Thyroid gland (tissue), 7 donors: ENCODE measurements around the gene SMDT1.

DNA sequence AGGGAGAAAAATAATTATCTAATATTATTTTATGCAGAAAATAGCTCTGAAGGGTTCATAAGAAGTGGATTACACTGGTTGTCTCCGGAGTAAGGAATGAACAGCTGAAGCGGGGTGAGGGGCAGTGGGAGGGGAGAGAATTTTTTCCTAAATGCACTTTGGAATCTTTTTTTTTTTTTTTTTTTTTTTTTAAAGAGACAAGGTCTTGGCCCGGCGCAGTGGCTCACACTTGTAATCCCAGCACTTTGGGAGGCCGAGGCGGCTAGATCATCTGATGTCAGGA lies 6.7 kb upstream of the POLR3H start:
- PRO-cap, 2 experiments = no peak in any of the 2 experiments
- RAMPAGE, long total RNA, 5 experiments = no peak in any of the 5 experiments

DNA sequence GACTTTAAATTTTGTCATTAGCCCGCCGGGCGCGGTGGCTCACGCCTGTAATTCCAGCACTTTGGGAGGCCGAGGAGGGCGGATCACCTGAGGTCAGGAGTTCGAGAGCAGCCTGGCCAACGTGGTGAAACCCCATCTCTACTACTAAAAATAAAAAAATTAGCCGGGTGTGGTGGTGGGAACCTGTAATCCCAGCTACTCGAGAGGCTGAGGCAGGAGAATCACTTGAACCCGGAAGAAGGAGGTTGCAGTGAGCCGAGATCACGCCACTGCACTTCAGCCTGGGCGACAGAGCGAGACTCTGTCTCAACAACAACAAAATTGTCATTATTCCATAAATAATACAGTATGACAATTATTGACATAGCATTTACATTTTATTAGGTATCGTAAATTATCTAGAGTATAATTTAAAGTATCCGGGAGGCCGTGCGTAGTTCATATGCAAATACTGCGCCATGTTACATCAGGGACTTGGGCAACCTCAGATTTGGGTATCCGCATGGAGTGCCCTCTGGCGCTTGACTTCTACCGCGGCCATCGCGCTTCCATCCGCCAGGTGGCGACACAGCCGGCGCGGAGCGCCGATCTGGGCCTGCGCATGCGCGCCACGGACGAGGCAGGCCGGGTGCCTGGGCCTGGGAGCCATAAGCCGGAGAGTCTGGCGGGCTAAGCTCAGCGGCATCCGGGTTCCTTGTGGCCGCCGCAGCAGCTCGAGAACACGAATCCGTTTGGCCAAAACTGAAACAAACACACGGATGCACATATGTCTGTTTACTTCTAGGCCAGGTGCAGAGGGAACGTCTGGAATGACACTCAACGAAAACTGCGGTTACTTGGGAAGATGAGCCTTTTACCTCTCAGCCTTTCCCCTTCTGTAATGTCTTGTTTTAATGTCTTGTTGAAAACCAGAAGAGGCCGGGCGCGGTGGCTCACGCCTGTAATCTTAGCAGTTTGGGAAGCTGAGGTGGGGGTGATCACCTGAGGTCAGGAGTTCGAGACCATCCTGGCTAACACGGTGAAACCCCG lies 22.1 kb downstream of the SNU13 start:
- PRO-cap, 2 experiments = peak in 2 of 2 experiments; most common plus-strand start position 617 of the sequence (in 2); most common minus-strand start position 523 of the sequence (in 1)
- RAMPAGE, long total RNA, 5 experiments = no peak in any of the 5 experiments

DNA sequence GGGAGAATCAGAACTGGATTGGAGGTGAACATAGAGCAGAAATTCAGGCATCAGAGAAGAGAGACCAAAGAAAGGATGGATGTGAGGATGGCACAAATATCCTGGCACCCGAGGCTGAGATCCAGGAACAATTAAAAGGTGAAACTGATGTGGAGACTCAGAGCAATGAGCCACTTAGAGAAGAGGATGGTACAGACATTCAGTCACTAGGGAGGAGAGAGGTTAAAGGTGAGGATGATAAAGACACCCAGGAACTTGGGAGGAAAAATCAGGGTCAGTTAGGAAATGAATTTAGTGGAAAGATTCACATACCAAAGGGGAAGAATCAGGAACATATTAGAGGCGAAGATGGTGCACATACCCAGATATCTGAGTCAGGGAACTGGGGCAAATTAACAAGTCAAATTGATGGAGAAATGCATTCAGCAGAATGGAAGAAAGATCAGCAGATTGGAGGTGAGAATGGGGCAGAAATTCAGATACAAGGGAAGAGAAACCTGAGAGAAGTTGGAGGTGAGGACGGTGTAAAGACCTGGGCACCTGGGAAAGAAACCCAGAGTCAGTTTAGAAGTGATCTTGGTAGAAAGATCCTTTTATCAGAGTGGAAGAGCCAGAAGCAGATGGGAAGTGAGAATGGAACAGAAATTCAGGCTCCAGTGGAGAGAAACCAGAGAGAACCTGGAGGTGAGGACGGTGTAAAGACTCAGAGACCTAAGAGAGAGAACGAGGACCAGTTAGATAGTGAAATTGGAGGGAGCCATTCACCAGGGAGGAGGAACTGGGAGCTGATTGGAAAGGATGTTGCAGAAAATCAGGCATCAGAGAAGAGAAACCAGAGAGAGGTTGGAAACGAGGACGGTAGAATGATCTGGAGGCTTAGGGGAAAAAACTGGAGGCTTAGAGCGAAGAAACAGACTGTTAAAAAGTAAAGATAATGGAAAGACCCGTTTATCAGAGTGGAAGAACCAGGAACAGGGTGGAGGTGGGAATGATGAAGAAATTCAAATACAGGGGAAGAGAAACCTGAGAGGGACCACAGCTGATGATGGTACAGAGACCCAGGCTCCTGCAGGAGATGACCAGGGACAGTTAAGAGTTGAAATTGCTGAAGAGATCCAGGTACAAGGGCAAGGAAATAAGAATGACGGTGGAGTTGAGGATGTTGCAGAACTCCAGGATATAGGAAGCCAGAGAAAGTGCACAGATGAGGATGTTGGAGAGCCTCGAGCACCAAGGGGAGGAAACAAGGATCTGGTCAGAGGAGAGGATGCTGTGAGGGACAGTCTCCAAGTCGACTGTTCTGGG lies 3.7 kb upstream of the MEI1 start:
- PRO-cap, 2 experiments = no peak in any of the 2 experiments
- RAMPAGE, long total RNA, 5 experiments = start-site peak on the plus strand in 1 of 5 experiments, centred at position 533 of the sequence, 19 reads per replicate

- PRO-cap, 2 experiments = no peak in any of the 2 experiments
- RAMPAGE, long total RNA, 5 experiments = no peak in any of the 5 experiments
Observed at GRCh38 chr22:41746686-41746939, 47.3 kb downstream of the MEI1 start.

GRCh38 chr22:41841211-41841720 lies 8.4 kb downstream of the SREBF2 start:
- PRO-cap, 2 experiments = no peak in any of the 2 experiments
- RAMPAGE, long total RNA, 5 experiments = no peak in any of the 5 experiments

DNA sequence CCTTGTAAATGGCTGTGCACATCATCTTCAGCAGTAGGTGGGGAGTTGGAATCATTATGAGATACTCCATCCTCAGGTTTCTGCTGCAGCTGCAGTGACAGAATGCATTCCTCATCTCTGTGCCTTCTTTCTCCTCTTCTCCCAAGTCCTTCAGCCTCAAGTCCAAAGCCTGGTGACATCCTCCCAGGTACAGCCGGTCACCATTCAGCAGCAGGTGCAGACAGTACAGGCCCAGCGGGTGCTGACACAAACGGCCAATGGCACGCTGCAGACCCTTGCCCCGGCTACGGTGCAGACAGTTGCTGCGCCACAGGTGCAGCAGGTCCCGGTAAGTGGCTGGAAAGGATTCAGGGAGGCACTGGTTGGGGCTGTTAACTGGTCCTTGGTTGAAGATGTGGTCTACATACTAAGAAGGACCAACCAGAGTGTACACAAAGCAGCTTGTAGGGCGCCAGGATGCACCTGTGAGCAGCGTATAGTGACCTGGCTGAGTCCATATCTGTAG lies 35.6 kb downstream of the SREBF2 start:
- PRO-cap, 2 experiments = no peak in any of the 2 experiments
- RAMPAGE, long total RNA, 5 experiments = no peak in any of the 5 experiments

GRCh38 chr22:41915762-41916540 lies 1.1 kb upstream of the SHISA8 start:
- PRO-cap, 2 experiments = no peak in any of the 2 experiments
- RAMPAGE, long total RNA, 5 experiments = no peak in any of the 5 experiments

- PRO-cap, 2 experiments = no peak in any of the 2 experiments
- RAMPAGE, long total RNA, 5 experiments = no peak in any of the 5 experiments
Observed at GRCh38 chr22:41925451-41926531, 815 bp downstream of the TNFRSF13C start.

DNA sequence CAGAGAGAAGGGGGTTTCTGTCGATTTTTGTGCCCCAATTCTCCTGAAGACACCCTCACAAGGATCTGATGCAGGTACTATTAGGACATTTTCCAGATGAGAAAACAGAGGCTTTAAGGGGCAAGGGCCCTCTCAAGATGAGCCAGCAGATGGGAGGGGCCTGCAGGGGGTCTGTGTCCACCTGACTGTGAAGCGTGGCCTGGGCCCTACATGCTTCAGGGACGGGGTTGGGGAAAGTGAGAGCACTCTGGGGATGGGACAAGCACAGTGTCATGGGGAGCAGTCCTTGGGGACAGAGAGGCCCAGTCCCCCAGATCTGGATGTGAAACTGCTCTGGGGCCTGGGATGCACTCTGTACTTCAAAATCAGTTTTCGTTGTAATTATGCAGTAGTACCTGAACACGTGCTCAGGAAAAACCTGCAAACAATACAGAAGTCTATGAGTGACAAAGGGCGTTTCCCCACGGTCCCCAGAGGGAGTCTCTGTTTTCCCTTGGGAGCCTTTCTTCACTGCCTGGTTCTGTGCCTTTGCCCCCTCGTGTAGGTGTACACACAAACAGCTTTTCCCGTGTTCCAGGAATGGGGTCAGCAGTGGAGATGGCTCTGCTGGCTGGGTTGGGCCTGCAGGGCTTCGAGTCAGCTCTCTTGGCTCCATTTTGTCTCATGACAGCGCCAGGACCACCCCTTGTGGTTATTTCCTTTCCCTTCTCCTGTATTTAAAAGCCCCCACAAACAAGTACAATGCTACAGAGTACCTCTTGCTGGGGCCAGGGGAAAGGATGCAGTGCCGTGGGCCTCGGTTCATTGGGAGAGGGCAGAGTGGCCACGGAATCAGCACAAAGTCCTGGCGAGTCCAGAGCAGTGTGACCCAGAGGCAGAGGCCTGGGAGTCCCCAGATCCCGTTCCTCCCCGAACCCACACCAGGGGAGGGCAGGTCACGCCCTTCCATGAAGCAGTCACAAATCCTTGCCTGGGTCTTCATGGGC lies 5.2 kb upstream of the TNFRSF13C start:
- PRO-cap, 2 experiments = no peak in any of the 2 experiments
- RAMPAGE, long total RNA, 5 experiments = no peak in any of the 5 experiments

DNA sequence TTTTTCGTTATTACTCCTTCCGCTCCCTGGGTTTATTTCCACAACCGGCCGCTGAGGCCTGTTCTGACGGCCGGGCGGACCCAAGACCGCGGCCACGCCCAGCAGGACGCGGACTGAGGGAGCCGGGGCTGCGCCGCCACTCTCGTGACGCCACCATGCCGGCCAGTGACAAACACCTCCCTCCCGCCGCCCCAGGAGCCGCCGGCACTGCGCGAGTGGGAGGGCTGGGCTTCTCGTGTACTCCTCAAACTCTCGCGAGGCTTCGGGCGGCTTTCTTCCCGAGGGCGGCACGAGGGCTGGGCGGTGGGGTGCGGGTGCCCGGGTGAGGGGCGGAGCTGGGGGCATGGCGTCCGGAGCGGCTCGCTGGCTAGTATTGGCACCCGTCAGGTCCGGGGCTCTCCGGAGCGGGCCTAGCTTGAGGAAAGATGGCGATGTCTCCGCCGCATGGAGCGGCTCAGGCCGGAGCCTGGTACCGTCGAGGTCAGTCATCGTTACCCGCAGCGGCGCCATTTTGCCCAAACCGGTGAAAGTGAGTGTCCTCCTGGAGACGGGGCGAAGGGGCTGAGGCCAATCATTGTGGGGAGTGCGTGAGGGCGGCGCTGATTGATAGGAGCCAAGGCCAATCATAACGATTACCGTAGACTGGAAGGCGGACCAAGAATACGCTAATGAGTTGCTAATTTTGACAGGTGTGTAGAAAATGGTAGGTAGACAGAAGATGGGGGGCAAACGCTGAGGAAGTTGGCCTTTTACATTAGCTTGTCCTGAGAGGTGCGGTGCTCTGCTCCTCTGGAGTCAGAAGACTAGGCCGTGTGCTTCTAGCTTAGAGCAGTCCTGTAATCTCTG lies at the start of gene SMDT1:
Gene SMDT1, plus strand, starts transcription at position 275 of the 846 bp plus-strand sequence.
- PRO-cap, 2 experiments = peak in 2 of 2 experiments; most common plus-strand start position 303 of the sequence (in 2); most common minus-strand start position 167 of the sequence (in 2)
- RAMPAGE, long total RNA, 5 experiments = start-site peak on the plus strand in 5 of 5 experiments, centred at positions 306 to 321 of the sequence, 42 to 507 reads per replicate

- PRO-cap, 2 experiments = no peak in any of the 2 experiments
- RAMPAGE, long total RNA, 5 experiments = no peak in any of the 5 experiments
Observed at GRCh38 chr22:42300562-42301552, 30.4 kb upstream of the TCF20 start.

GRCh38 chr22:42418675-42419123 lies 13.5 kb downstream of the NFAM1 start:
- PRO-cap, 2 experiments = no peak in any of the 2 experiments
- RAMPAGE, long total RNA, 5 experiments = no peak in any of the 5 experiments

DNA sequence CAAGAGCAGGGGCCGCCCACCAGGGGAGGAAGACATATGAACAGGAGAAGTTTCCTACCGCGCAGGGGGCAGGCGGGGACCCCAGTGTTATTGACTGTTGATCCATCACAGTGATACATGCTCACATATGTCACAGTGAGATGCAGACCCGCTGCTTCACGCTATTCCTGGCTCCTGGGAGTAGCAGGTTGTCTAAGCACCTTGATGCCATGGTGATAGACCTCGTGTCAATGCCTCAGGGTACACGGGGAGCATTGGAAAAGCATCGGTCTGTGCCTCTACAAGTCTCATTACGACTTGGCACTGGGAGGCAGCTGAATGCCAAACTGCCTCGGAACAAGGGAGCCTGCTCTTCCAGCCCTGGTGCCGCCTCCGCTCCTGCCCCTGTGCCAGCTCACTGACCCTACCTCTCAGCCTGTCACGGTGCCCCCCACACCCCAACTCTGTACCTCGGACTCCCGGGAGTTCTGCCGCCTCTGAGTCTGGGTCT lies 1.5 kb upstream of the NFAM1 start:
- PRO-cap, 2 experiments = peak in 2 of 2 experiments; most common plus-strand start position 290 of the sequence (in 2); most common minus-strand start position 166 of the sequence (in 1)
- RAMPAGE, long total RNA, 5 experiments = no peak in any of the 5 experiments

GRCh38 chr22:42500063-42501128 lies 19.2 kb downstream of the RRP7A start:
- PRO-cap, 2 experiments = peak in 1 of 2 experiments; most common plus-strand start chr22:42500660 (in 1)
- RAMPAGE, long total RNA, 5 experiments = no peak in any of the 5 experiments

GRCh38 chr22:42518382-42518670 lies 1.3 kb downstream of the RRP7A start:
- PRO-cap, 2 experiments = no peak in any of the 2 experiments
- RAMPAGE, long total RNA, 5 experiments = no peak in any of the 5 experiments

DNA sequence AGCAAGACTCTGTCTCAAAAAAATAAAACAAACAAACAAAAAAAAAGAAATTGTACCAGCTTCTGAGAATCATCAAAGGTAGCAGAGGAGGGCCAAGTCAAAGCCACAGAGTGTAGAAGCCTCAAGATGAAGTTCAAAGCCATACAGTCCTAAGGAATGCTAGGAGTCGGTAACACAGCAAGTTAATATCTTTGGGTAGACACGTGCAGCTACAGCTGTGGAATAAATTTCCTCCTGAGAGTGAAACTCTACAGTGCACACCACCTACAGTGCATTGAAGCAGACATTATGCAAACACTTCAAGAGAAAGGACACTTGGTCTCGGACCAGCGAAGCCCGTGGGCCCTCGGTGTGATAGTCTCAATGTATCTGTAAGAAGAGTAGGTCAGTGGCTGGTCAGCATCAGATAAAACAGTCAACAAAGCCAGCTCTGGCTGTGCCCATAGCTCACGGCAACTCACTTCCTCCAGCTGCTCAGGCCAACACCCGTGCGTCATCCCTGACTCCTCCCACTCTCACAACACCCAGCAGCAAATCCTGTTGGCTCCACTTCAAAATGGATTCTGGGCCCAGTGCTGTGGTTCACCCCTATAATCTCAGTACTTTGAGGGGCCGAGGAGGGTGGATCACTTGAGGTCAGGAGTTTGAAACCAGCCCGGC lies 16.5 kb upstream of the SERHL2 start:
- PRO-cap, 2 experiments = peak in 2 of 2 experiments; most common plus-strand start position 554 of the sequence (in 2)
- RAMPAGE, long total RNA, 5 experiments = no peak in any of the 5 experiments

DNA sequence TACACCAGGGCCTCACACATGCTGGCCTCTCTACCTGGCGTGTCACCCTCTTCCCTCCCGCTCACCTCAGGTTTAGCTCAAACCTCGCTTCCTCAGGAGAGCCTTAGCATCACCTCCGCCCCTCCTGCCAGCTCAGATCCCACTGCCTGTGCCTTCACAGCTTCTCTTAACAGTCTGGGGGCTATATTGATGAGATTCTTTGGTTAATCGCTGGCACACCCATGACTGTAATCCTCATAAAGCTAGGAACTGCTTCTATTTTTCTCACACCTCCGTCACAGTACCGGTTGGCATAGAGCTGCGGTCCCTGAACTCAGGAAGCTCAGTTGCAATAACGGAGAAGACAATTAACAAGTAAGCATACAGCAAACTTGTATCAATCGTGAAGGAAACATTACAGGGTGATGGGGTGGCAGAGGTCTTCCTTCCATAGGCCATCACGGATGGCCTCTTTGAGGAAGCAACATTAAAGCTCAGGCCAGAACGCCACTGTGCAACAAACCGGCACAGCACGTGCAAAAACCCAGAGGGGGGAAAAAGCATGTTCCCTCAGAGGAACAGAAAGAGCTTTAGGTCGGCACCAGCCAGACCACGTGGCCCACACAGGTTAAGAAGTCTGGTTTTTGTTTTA lies 27.1 kb downstream of the SERHL2 start:
- PRO-cap, 2 experiments = no peak in any of the 2 experiments
- RAMPAGE, long total RNA, 5 experiments = no peak in any of the 5 experiments

GRCh38 chr22:42608295-42609668 lies 5.9 kb downstream of the POLDIP3 start:
- PRO-cap, 2 experiments = peak in 1 of 2 experiments; most common plus-strand start chr22:42609049 (in 1); most common minus-strand start chr22:42608916 (in 1)
- RAMPAGE, long total RNA, 5 experiments = no peak in any of the 5 experiments

DNA sequence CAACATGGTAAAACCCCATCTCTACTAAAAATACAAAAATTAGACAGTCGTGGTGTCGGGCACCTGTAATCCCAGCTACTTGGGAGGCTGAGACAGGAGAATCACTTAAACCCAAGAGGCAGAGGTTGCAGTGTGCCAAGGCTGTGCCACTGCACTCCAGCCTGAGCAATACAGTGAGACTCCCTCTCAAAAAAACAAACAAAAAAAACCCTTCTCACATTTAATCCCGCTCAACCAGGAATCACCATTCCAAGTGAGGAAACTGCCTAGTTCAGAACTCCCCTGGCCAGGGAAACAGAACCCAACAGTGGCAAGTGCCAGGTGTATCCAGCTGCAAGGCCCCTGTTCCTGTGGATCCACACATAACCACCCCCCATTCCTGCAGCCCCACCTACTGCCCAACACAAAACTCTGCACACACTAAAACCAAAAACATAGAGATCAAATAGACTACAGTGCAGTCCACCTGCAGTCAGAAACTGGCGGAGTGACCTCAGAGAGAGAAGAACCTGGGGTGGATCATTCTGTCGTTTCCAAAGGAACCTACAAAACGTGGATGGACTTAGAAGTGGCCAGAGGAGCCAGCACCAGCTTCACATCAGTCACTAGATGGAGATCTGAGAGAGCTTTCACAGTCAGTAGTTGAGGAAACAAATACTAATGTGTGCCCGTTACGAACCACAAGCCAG lies 1.9 kb downstream of the POLDIP3 start:
- PRO-cap, 2 experiments = no peak in any of the 2 experiments
- RAMPAGE, long total RNA, 5 experiments = no peak in any of the 5 experiments

DNA sequence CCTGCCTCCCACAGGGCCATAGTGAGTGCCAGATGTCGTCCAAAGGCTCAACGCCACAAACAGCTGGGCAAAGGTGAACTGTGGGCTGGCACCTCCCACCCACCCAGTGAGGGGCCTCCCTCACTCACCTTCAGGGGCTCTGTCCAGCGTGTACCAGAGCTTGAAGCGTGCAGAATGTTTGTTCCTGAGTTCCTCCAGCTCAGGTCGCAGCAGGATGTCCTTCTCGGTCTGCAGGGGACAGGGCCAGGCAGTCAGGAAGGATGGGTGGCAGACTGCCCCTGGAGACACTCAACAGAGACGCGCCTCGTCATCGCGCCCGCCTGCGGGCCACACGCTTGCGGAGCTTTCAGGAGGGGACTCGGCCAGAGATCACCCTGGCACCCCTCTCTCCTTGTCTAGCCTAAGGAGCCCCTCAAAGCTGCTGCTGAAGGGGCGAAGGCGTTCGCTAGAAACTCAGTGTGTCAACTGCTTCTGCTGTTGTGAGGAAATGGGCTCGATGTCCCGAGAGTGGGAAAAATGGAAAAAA lies 9.0 kb upstream of the POLDIP3 start:
- PRO-cap, 2 experiments = peak in 1 of 2 experiments; most common minus-strand start position 476 of the sequence (in 1)
- RAMPAGE, long total RNA, 5 experiments = no peak in any of the 5 experiments